Sigmoid colon (tissue), 4 donors: ENCODE data around the gene AMOTL2.

DNA sequence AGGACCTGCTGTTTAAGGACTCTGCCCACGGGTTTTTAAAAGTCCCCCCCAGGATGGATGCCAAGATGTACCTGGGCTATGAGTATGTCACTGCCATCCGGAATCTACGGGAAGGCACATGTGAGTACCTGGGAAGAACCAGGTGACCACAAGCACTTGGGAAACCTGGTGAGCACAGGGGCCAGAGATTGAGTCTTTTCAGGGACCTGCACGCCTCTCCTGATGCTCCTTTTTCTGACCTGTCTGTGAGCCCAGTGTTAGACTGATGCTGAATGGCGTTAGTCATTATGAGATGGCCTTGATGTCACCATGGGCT lies 11.6 kb downstream of the TF start:
- PRO-cap, result no peak
- RAMPAGE, long total RNA, 4 experiments, result no peak in any of the 4 experiments

DNA sequence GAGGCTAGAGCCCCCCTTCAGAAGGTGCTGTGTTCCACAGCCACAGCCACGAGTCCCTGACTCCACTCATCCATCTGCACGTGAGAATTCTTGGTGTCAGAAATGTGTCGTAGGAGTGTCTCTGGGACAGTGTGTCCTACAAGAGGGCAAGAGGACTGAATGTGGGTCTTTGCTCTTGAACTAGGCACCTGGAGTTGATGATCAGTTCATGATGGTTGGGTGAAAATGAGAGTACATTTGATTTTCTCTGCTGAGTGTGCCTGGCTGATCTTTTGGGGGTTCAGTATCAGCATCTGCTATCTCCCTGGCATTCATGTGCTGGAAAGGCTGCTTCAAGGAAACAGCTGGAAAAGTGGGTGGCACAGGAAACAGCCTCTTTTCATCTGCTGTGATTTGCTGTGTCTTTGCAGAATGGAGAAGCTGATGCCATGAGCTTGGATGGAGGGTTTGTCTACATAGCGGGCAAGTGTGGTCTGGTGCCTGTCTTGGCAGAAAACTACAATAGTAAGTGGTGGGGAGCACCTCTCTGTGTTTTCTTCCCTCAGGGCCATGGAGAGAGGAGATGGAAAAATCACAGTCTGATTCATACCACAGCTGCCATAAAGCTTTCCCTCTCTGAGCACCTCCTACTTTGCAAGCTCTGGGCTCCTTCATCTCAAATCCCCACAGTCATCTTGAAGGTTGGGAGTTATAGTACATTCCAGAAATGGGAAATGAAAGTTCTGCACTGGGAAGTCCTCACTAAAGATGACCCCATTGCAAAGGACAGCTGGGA lies 17.8 kb downstream of the TF start:
- PRO-cap, result no peak
- RAMPAGE, long total RNA, 4 experiments, result no peak in any of the 4 experiments

DNA sequence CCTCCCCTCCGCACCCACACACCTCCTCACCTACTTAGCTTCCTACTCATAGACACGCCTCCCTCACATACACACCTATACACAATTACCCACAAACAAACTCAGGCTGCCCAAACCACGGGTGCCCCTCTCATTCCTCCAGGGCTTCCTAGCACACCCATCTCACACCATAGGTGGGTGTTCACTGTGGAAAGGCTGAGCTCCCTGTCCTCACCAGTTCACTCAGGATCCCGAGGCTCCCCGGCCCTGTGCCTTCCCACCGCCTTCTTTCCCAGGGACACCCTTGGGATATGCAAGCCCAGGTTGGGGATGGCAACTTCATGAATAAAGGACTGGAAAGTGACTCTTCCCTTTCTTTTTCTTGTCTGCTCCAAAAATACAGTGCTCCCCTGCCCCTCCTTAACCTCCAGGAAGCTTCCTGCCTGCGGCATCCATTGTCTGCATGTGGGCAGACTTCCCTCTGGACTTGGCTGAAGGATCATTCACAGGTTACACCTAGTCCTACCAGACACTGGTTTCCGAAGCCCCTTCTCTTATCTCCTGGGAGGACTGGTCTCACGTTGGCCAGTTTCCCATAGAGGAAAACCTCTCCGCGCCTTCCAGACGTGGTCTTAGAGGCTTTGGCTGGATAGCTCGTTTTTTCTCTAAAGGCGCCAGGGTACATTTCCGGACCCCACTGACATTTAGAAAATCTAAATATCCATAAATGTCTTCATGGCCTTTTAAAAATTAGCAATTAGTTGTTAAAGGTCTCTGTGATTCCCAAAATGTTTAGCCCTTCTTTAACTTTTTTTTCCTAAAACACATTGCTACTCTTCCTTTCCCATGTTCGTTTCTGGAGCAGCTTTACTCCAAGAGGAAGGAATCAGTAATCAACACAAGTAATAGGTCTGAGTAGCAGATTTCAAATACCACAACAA lies 61.3 kb downstream of the SLCO2A1 start:
- PRO-cap, result no peak
- RAMPAGE, long total RNA, 4 experiments, result no peak in any of the 4 experiments

DNA sequence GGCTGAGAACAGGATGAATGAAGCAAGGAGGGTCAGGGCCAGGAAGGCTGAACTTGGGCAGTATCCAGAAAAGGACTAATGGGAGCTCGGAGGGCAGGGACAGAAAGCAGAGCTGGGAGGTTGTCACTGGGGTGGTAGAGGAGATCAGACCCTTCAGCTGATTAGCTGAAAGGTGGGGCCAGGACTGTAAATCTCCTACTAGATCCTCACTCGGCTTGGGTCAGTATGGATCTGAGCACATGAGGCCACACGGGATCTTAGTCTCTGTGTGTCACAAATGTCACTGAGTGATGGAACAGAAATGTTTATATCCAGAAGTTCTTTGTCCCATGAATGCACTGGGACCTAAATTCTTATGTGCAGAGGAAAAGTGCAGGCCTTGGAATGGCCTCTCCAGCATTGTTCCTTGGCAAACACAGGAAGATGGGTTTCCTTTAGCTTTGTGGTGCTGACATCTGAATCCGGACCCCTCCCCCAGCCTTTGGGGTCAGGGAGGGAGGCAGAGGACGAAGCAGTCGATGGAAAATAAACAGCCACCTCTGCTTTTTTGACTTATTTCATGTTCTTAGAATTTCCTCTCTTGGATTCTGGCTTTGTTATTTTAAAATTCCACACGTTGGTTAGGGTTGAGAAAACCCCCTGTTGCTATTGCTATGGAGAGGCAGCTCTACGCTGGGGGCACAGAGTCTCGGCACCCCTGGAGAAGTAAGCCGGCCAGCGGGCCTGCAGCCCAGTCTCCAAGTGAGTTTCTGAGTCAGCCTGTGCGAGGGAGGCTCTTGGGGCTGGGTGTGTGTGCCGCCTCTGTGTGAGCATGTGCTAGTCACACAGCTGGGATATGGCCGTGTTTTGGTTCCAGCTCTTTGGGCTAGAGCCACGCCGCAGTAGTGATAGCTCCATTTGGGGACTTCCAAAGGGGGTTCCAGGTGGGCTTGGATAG lies 59.1 kb downstream of the AMOTL2 start:
- PRO-cap, result bidirectional peak, plus-strand start at position 819 of the sequence, minus-strand start at position 743 of the sequence
- RAMPAGE, long total RNA, 4 experiments, result no peak in any of the 4 experiments

GRCh38 chr3:134326677-134327834 lies 47.2 kb downstream of the AMOTL2 start:
- PRO-cap, result no peak
- RAMPAGE, long total RNA, 4 experiments, result no peak in any of the 4 experiments

DNA sequence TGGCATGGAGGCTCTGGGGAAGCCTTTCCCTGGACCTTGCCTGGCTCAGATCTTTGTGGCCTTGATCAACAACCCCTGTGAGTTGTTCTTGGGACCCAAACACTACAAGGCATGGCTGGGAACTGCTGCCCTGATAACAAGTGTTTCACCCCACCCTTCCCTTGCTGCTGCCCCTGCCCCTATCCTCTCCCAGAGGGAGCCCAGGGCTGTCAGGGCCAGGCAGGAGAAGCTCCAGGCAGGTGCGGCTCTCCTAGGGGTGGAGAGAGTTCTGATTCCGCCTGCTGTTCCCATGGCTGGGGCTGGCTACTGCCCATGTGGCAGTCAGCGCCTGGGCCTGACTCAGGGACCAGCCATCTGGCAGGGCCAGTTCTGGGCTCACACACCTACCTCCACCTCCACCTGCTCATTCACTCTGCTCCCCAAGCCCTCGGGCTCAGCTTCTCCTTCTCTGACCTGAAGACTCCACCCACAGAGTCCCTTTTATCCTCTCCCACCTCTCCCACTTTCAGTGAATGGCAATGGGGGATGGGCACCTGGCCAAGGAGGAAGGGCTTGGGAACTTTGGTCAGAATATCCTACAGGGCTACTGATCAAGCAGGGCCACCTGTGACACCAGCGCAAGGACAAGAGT lies 23.4 kb downstream of the AMOTL2 start:
- PRO-cap, result no peak
- RAMPAGE, long total RNA, 4 experiments, result no peak in any of the 4 experiments

DNA sequence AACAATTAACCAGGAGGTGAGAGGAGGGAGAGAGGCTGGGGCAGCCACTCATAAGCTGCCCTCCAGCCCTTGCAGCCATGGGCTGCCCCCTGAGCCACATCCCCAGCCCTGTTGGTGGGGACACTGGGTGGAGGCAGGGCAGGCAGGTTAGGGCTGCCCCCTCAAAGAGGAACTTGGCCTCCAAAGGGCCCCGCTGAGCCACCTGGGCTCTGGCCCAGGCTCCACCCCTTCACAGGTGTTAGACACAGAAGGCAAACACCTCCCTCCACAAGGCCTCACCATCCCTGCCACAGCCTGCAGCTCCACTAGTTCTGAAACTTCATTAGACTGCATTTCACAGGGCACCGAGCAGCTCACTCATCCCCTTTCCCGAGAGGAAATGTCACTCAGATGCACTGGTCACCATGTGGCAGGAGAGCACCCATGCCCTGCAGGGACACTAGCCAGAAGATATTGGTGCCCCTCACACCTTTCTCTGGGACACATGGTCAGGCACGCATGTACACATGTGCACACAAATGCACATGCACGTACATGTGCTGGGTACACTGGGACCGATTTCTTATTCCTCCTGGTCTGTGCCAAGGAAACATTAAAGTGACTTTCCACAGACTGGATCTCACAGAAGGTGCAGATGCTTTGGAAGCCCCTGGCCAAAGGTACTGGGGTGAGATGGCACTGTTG lies 20.2 kb downstream of the AMOTL2 start:
- PRO-cap, result no peak
- RAMPAGE, long total RNA, 4 experiments, result no peak in any of the 4 experiments

DNA sequence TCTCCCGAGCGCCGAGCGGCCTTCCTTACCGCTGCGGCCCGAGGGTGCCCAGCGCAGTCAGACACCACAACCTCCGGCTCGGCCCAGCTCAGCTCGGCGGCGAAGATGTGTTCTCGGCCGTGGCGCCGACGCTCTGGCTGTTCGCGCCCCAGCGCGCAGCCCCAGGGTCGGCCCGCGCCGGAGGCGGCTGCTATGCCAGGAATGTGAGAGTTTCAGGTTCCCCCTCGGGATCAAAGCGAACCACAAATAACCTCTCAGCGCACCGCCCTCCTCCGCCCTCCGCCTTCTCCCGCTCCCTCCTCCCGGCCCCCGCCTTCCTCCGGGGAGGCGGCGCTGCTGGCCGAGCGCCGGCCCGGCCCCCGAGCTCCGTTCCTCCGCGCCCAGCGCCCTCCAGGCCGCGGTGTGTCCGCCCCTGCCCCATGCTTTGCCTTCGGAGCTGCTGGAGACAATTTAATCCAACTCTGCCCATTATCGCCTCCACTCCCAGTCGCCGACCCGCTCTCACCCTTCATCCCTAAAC lies at the start of gene AMOTL2:
AMOTL2 (minus strand) TSS at position 135 of the 520 bp plus-strand sequence.
- PRO-cap, result unidirectional peak, minus-strand start at position 135 of the sequence; unidirectional peak, minus-strand start at position 288 of the sequence
- RAMPAGE, long total RNA, 4 experiments, result start-site peak on the minus strand in 3 of 4 experiments, centred at positions 152 to 257 of the sequence, 60 to 296 reads per replicate

DNA sequence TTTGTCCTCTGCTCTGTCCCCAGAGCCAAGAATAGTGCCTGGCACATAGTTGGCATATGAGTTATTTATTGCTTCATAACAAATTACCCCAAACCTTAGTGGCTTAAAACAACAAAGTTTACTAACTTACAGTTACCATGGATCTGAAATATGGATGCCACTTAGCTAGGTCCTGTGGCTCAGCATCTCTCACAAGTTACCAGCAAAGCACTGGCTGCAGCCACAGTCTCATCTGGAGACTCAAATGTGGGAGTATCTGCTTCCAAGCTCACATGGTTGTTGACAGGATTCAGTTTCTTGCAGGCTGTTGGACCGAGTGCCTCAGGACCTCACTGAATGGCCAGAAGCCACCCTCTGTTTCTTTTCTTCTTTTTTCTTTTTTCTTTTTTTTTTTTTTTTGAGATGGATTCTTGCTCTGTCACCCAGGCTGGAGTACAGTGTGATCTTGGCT lies 20.0 kb upstream of the AMOTL2 start:
- PRO-cap, result no peak
- RAMPAGE, long total RNA, 4 experiments, result start-site peak on the minus strand in 1 of 4 experiments, centred at position 206 of the sequence, 5 reads per replicate

GRCh38 chr3:134486892-134487094 lies 936 bp downstream of the CEP63 start:
- PRO-cap, result no peak
- RAMPAGE, long total RNA, 4 experiments, result no peak in any of the 4 experiments

DNA sequence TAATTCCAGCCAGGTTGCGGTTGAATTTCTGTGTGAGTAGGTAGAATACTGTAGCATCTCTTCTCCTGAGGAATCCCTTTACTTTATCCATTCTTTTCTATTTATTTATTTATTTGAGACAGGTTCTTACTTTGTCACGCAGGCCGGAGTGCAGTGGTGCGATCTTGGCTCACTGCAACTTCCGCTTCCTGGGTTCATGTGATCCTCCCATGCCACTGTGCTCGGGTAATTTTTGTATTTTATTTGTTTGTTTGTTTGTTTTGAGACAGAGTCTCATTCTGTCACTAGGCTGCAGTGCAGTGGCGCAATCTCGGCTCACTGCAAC lies 58.9 kb downstream of the CEP63 start:
- PRO-cap, result no peak
- RAMPAGE, long total RNA, 4 experiments, result no peak in any of the 4 experiments

- PRO-cap, result no peak
- RAMPAGE, long total RNA, 4 experiments, result no peak in any of the 4 experiments
Measured at GRCh38 chr3:135148246-135148955, 353.3 kb downstream of the EPHB1 start.

- PRO-cap, result no peak
- RAMPAGE, long total RNA, 4 experiments, result no peak in any of the 4 experiments
Measured at GRCh38 chr3:135170720-135171244, 375.7 kb downstream of the EPHB1 start.

DNA sequence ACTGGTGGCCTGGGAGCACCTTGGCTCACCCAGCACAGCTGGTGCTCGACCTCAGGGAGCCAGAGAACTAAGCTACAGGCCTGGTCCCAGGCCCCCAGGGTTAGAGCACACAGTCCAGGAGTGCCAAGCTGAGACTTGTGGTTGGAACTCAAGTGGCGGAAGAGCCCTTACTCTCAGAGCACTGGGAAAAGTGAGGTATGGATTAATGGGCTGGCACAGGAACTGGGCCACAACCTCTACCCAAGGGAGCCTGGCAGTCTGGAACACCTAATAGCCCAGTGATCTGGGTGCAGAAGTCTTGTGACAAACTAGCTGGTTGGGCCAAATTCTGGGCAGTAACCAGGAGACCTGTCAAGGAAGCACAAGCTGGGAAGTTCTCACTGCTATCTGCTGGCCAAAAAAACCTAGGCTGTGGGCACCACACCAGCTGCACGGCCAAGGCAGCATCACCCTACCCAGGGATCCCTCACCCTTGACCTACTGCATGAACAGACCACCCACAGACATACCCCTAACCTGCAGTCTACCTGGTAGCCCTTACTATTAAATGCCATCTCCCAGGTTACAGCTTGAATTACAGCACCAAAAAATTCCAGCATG lies 79.8 kb downstream of the PPP2R3A start:
- PRO-cap, result no peak
- RAMPAGE, long total RNA, 4 experiments, result no peak in any of the 4 experiments

GRCh38 chr3:136070679-136071223 lies 105.2 kb downstream of the PPP2R3A start:
- PRO-cap, result no peak
- RAMPAGE, long total RNA, 4 experiments, result no peak in any of the 4 experiments

- PRO-cap, result no peak
- RAMPAGE, long total RNA, 4 experiments, result no peak in any of the 4 experiments
Measured at GRCh38 chr3:136147526-136148108, 48.5 kb downstream of the MSL2 start.

DNA sequence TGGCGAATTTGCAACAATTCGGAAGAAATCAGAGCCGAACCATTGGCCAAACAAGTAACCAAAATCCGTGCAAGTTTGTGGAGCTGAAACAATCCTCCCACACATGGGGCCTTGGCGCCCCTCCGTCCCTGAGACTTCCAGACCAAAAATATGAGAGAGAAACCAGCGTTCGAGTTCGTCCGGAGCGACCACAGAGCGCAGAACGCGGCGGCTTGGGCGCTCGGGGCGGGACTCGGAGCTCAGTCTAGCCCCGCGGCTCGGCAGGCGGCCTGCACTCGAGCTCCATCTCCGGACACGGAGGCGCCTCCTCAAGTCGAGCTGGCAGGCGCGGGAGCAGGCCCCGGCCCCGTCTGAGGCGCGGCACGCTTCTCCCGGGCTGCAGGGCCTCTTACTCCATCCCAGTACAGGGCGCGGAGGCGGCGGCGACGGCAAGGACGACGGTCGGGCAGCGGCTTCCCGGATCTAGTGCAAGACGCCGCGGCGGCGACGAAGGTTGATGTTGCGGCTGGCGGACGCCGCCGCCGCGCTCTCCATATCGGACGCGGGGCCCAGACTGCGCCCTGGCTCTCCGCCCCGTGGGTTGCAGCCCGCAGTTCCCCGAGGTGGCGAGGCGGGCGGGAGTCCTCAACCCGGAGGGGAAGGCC lies 823 bp downstream of the MSL2 start:
- PRO-cap, result bidirectional peak, plus-strand start outside the sequence, minus-strand start at position 607 of the sequence
- RAMPAGE, long total RNA, 4 experiments, result no peak in any of the 4 experiments

DNA sequence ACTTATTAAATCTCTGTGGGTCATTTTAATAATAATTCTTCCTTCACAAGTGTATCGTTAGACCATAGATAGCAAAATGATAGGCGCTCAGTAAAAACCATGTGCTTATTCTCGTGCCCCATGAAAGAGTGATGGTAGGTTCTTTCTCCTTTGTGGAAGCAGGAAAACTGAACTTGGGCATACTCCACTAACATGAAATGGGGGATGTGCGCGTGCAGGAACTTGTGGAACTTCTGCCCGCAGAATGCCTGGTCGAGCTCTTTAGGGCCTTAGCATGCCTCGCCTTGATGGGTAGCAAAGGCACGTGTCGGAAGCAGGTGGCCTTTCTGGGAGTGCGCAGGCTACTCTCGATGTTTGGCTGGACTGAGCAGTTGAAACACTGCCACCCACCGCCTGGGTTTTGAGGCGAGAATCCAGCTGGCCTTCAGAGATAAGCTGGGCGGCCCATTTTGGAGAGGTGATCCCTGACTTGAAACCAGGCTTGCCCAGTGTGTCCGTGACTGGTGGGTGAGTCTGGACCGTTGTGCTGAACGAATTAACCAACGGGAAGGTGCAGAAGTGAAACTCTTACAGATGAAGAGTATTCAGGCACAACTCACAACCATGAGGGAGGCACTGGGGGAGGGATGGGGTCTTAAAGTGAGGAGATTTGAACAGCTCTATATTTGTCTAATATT lies 834 bp downstream of the PCCB start:
- PRO-cap, result no peak
- RAMPAGE, long total RNA, 4 experiments, result no peak in any of the 4 experiments

- PRO-cap, result no peak
- RAMPAGE, long total RNA, 4 experiments, result no peak in any of the 4 experiments
Measured at GRCh38 chr3:136327436-136328004, 77.4 kb downstream of the PCCB start.

GRCh38 chr3:136623153-136623384 lies 129.1 kb downstream of the STAG1 start:
- PRO-cap, result no peak
- RAMPAGE, long total RNA, 4 experiments, result start-site peak on the minus strand in 1 of 4 experiments, at chr3:136623227-136623238 at its widest, 26 reads per replicate